Hematopoietic multipotent progenitor cell (in vitro differentiated cells): ENCODE data around the genes ZNF580, EPN1, NLRP8 and ZNF582.

GRCh38 chr19:55518020-55519046 is 18.6 kb downstream of the SBK2 start:
- CAGE, long polyA plus RNA: no peak

DNA sequence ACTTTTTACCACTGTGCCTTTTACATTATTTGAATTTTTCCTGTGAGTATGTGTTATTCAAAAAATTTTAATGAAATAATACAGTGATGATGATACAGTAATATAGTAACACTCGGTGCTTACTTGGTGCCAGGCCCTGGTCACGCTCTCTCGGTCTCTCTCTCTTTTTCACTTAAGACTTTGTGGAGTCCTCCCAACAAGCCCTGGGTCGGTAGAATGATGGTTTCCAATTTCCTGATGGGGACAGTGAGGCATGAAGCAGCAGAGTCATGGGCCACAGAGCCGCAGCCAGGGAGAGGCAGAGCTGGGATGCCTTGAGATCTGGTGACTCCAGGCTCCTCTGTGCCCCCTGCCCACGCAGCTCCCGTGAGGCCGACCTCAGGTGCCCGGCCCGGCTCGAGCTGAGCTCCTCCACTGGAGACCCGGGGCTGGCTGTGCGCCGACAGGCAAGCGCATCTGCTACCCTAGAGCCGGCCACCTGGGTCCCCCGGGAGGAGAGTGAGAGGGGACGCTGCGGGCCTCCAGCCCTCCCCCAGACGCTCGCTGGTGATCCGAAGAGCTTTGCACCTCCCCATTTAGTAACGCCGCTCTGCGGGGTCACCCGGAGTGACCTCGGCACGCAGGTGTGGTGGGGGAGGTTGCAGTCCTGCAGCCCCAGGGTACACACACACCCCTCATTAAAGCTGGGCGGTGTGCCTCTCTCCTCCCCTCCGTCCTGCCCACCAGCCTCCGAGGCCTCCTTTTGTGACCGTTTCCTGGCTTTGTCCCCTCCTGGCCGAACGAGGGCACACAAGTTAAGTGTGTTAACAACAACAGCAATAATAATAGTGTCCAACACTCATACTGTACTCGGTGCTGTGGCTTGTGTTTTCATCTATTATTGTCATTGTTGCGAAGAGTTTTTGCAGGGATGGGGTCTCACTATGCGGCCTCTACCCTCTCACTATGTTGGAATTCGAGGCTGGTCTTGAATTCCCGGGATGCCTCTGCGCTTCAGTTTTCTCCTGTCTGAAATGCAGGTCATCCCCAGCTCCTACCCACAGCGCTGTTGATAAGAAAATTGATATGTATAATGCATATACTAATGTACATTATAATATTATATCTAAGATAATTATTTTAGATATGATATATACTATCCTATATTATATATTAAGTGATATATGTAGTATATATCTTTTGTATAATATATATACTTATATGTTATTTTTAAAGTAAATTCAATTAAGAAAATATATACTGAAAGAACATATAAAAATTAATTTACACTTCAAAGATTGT is 4.6 kb upstream of the SBK3 start:
- CAGE, long polyA plus RNA: no peak

GRCh38 chr19:55554280-55555253 is 9.2 kb upstream of the SBK3 start:
- CAGE, long polyA plus RNA: no peak

GRCh38 chr19:55611152-55611819 is 5.8 kb downstream of the ZNF865 start:
- CAGE, long polyA plus RNA: no peak

DNA sequence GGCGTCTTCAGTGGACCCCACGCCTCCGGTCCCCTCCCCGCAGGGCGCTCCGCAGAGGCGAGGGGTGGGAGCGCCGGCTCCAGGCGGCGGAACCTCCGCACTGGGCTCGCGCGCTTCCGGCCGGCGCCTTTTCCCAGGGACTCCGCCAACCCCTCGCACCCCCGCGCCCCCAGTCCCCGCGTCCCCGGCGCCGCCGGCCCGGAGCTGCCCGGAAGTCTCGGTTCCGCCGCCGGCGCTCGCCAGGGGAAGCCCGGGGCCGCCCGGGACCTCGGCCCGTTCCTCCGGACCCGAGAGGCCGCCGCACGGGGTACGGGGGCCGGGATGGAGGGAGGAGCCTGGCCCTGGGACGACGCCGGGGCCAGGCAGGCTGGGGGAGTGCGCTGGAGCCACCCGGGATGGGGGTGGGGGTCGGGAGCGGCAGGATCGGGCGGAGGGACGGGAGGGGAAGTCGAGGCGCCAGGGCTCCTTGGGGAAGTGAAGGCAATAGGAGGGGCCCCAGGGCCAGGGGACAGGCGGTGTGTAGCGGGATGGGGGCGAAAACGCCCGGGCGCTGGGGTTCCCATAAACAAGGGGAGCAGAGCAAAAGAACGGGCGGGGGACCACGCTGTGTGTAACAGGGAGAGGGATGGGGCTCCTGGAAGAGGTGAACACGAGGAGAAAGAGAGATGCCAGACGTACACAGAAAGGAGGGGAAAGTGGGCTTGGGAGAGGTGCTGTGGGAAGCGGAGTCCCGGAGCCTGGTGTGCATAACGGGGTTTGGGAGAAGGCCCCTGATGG is at the start of gene ZNF580:
Gene ZNF580, plus strand, starts transcription at position 126 of the 777 bp plus-strand sequence.
- CAGE, long polyA plus RNA: no peak

GRCh38 chr19:55642730-55643549 is 509 bp upstream of the ZNF581 start:
- CAGE, long polyA plus RNA: no peak

- CAGE, long polyA plus RNA: no peak
Measured at GRCh38 chr19:55643771-55643832, 153 bp downstream of the ZNF581 start.

- CAGE, long polyA plus RNA: no peak
Measured at GRCh38 chr19:55644129-55644388, 610 bp downstream of the ZNF581 start.

- CAGE, long polyA plus RNA: no peak
Measured at GRCh38 chr19:55652252-55652772, 2.5 kb upstream of the U2AF2 start.

GRCh38 chr19:55674922-55675816 is at the start of gene EPN1:
Gene EPN1, plus strand, starts transcription at chr19:55675226.
- CAGE, long polyA plus RNA: start-site peak on the minus strand at chr19:55675025-55675032, 24 reads; start-site peak on the plus strand at chr19:55675273-55675286, 20 reads

DNA sequence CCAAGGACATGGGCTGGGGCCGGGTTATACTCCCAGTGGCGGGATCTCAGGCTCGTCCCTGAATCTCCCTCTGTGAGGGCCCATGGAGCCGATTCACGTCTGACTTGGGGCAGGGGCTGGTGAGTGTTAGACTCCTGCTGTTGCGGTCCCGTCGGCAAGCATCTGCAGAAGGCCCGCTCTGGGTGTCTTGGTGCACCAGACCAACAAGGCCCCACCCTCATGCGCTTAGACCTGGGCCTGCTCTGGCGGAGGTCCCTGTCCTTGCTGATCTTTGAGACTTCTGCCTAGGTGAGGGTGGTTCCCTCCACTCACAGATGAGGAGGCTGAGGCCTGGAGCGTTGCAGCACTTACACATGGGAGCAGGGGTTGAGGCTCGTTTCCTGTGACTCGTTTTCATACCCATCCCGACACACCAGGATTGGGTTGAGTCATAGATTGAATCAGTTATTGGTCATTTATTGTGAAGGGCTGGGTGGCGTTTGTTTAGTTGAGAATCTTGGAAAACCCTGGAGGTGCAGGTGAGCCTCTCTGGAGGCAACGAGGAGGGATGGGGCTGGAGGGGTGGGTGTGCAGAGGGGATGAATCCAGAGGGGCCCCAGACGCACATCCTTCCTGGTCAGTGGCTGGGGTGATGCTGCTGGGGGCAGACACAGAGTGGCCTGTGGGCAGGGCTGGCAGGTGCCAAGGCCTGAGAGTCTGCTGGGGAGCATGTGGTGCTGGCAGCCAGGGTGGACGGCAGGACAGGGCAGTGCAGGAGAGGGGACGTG is 4.5 kb downstream of the EPN1 start:
- CAGE, long polyA plus RNA: no peak

- CAGE, long polyA plus RNA: no peak
Measured at GRCh38 chr19:55691774-55692352, 16.8 kb downstream of the EPN1 start.

- CAGE, long polyA plus RNA: no peak
Measured at GRCh38 chr19:55711884-55712263, 26.3 kb downstream of the NLRP9 start.

- CAGE, long polyA plus RNA: no peak
Measured at GRCh38 chr19:55947675-55948000, at the start of gene NLRP8. Gene NLRP8, plus strand, starts transcription at chr19:55947832.

DNA sequence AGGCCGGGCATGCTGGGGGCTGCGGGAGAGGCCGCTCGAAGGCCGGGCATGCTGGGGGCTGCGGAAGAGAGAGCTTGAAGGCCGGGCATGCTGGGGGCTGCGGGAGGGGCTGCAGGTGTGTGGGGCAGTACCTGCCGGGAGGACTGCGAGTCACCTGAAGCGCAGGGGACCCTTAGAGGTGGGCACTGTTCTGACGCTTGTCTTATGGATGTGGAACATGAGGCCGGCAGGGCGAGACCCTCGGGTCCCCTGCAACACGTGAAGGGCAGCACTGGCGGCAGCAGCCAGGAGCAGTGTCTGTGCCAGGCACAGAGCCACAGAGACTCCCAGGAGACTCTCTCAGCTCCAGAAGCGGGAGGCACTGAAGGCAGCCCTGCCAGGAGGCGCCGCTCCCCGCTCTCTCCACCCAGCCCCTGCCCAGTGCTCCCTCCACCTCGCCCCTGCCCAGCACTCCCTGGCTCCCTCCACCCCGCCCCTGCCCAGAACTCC is 13.2 kb downstream of the ZNF787 start:
- CAGE, long polyA plus RNA: no peak

DNA sequence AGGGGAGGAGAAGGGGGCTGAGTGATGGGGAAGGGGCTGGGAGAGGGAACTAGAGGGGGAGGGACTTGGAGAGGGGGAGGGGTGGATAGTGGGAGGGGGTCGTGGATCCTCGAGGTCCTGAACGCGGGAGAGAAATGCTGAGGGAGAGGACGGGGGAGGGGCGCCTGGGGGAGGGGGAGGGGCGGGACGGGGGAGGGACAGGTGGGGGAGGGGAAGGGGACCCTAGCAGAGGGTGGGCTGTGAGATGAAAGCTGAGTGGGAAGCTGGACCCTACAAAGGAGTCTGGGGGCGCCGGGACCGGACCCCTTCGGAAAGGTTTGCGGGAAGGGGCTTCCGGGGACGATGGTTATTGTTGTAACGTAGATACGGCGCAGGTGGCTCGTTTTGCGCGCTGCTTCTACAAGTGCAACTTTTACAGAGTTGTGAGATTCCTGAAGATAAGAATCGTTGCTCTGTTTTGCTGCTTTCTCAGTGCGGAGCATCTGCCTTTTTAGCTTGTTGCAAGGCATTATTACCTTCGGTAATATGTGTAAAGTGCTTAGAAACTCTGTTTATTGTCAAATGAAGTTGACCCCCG is 481 bp downstream of the ZNF444 start:
- CAGE, long polyA plus RNA: no peak

DNA sequence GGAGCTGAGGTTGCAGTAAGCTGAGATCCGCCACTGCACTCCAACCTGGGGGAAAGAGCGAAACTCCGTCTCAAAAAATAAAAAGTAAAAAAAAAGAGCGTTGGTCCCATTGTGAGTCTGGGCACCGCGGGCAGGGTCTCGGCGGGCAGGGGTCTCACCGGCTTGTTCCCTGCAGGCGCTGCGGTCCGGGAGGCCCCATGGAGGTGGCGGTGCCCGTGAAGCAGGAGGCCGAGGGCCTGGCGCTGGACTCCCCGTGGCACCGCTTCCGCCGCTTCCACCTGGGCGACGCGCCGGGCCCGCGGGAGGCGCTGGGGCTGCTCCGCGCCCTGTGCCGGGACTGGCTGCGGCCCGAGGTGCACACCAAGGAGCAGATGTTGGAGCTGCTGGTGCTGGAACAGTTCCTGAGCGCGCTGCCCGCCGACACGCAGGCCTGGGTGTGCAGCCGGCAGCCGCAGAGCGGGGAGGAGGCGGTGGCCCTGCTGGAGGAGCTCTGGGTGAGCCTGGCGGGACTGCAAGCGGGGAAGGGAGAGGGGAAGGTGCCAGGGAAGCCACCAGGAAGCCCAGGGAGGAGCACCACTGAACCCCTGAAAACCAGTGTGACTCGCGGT is 5.7 kb downstream of the ZNF444 start:
- CAGE, long polyA plus RNA: no peak

- CAGE, long polyA plus RNA: no peak
Measured at GRCh38 chr19:56216829-56218047, 15.2 kb downstream of the ZSCAN5C start.

GRCh38 chr19:56305891-56306510 is 8.6 kb downstream of the ZSCAN5A start:
- CAGE, long polyA plus RNA: no peak

GRCh38 chr19:56392940-56393800 is at the start of gene ZNF582:
Gene ZNF582, minus strand, starts transcription at chr19:56393534.
- CAGE, long polyA plus RNA: start-site peak on the minus strand at chr19:56393525-56393532, 29 reads